SJCRH30 (cell line): ENCODE measurements around a stretch of chr10.

- RAMPAGE, long total RNA, result no peak
Measured at GRCh38 chr10:86676422-86676997, 8.2 kb downstream of the LDB3 start.

GRCh38 chr10:86740804-86741003 lies 15.7 kb upstream of the BMPR1A start:
- RAMPAGE, long total RNA, result no peak

GRCh38 chr10:86744050-86744969 lies 12.1 kb upstream of the BMPR1A start:
- RAMPAGE, long total RNA, result no peak

- RAMPAGE, long total RNA, result no peak
Measured at GRCh38 chr10:86757214-86757705, 841 bp downstream of the BMPR1A start.

- RAMPAGE, long total RNA, result no peak
Measured at GRCh38 chr10:86757706-86758035, 1.3 kb downstream of the BMPR1A start.

DNA sequence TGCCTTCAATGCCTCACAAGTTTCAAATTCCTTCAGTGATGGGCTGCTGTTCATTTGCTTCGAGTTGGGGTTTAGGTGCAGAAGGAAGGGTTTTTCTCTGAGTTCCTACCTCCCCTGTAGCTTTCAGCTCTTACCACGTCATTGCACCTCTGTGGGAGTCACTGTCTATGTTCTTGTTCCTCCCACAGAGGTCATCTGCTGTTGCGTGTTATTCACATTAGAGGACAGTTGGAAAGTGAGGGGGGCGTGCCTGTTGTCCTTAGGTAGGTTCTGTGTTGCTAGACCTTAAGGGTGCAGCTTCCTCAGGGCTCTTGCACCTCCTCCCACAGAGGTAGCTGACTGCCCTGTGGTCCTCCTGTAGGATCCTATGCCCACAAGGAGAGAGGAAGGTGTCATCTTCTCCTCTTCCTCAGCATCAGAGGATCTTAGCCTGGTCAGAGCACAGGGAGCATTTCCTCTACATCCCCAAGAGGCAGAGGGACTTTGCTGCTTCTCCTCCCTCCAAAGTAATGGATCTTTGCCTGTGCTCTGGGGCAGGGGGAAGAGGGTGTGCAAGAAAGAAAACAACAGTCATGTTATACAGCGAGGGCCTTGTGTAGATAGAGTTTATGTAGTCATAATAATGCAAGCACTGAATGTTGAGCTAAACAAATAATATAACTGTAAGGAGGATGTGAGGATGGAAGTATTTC lies 48.8 kb downstream of the MMRN2 start:
- RAMPAGE, long total RNA, result no peak

GRCh38 chr10:86958913-86959961 lies 838 bp downstream of the SNCG start:
- RAMPAGE, long total RNA, result no peak

GRCh38 chr10:87066777-87067457 lies 27.7 kb downstream of the GLUD1 start:
- RAMPAGE, long total RNA, result no peak

- RAMPAGE, long total RNA, result no peak
Measured at GRCh38 chr10:87083733-87084266, 10.8 kb downstream of the GLUD1 start.

- RAMPAGE, long total RNA, result no peak
Measured at GRCh38 chr10:87169477-87170166, 55.6 kb upstream of the NUTM2A start.

DNA sequence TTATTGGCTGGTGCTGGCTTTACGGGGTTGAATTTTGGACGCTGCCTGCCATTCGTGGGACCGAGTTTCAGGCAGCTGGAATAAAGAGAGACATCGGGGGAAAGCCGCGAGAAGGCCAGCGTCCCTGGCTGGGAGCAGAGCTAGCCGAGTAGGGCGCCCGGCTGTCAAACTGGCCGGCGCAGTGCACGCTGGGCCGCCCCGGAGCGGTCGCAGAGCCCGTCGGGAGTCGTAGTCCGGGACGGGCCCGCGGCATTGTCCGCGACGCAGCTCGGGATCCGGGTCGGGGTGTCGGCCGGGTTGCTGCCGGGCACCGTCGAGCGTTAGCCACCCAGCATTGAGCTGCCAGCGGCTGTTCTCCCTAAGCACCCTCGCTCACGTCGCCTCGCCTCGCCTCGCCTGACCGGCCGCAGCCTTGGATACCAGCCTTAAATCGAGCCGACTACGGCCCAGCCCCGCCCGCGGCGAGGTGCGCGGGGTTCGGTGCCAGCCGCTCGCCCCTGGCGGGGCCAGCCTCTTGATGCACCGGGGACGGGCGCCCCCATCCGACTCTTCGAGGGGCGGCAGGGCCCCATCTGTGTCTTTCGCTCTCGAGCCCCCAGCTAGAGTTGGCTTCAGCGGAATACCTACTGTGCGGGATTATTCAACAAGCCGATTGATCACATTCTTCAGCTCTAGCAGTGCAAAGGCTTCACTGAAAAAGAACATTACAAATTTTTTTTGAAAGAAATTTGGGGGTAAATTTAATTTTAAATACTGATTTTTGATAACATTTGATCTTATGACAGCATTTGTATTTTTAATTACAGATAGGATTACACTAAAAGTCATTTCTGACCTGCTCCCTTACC lies 14.6 kb upstream of the NUTM2D start:
- RAMPAGE, long total RNA, result no peak

- RAMPAGE, long total RNA, result no peak
Measured at GRCh38 chr10:87505770-87506441, 1.2 kb downstream of the MINPP1 start.

GRCh38 chr10:87546047-87546541 lies 41.4 kb downstream of the MINPP1 start:
- RAMPAGE, long total RNA, result no peak

DNA sequence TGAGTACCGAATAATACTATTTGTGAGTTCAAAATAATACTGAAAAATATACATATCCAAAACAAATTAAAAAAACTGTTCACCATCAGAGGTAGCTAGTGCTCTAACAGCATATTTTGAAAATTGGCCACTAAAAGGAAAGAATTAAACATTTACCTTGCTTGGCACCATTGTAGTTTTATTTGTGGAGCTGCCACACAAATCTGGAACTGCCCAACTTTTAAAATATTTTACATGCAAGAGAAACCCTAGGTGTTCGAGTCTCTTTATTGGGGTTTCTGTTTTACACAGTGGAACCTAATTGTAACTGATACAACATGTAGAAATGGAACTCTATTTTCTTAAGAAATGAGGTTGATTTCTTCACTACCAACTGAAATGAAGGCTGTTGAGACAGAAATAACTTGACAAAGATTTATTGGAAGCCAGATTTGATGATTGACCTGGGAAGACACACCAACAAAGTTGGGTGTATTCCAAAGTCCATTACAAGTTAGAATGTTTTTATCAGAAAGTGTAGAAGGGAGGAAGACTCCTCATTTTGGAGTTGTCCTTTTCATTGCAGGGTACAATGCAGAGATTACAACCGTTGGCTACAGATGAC lies 74.0 kb upstream of the PAPSS2 start:
- RAMPAGE, long total RNA, result no peak

- RAMPAGE, long total RNA, result no peak
Measured at GRCh38 chr10:87590909-87591448, 68.7 kb upstream of the PAPSS2 start.

DNA sequence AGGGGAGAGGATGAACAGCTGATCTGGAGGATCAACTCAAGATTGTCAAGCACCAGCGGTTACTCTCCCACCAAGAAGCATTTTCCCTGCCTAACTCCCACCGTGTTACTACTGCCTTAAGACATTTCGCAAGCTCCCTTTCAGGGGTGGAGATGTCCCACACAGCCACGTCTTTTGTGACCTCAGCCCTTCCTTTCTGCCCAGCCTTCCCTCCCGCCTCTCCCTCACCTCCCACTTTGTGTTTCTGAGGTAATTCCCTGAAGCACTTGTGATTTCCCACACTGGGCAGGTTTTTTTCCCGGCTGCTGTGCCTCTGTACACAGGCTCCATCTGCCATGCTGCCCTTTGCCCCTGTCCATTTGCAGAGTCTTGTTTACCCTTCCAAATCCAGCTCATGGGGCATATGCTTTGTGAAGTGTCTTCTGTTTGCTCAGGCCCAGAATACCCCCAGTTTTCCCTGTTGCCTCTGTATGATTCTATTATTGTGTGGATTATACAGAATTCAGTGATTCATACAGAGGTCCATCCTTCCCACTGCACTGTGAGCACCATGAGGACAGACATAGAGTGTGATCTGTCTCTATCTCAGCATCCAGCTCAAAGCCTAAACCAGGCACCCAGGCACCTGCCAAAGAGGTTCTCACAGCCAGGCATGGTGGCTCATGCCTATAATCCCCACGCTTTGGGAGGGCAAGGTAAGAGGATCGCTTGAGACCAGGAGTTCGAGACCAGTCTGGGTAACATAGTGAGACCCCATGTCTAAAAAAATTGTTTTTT lies 40.8 kb upstream of the PAPSS2 start:
- RAMPAGE, long total RNA, result no peak

DNA sequence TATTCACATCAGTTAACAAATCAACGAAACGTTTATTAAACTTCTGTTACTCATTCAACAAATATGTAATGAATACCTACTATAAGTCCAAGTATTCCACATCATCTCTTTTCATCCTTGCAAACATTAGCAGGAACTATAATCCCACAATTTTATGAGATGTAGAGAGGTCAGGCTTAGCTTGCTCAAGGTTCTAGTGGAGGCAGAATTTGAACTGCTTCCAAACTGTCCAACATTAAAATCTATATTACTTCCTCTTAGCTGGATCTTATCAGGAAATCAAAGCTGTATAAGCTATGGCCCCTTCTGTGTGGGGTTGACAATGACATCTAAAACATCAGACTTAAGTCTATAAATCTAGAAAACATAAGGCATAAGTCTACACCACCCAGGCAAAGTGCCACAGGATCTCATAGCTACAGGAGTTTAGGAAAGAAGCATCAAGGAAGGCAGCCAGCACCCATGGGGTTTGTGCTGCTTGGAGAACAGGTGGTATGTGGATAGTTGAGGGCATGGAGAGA lies 34.4 kb downstream of the PAPSS2 start:
- RAMPAGE, long total RNA, result no peak

DNA sequence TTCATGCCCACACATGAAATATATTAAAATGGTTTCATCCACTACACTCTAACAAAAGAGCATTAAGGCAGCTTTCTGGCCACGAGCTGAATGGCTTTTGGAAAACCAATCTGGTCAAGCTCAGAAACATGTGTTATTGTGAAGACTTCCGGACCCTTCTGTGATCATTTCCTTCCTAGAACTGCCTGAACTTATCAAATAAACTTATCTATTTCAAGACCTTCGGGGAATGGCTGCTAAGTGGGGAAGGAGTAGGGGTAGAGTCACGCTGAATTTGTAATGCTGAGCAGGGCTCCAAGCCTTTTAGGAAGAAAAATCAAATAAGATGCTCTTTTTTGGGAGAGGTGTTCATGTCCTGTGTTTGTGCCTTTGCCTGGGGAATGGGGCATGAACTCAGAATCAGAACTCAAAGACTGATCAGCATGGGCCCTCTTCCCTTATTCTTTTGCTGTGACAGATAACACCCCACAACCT lies 56.7 kb downstream of the PAPSS2 start:
- RAMPAGE, long total RNA, result no peak

- RAMPAGE, long total RNA, result no peak
Measured at GRCh38 chr10:88057881-88058229, 194.4 kb downstream of the PTEN start.

DNA sequence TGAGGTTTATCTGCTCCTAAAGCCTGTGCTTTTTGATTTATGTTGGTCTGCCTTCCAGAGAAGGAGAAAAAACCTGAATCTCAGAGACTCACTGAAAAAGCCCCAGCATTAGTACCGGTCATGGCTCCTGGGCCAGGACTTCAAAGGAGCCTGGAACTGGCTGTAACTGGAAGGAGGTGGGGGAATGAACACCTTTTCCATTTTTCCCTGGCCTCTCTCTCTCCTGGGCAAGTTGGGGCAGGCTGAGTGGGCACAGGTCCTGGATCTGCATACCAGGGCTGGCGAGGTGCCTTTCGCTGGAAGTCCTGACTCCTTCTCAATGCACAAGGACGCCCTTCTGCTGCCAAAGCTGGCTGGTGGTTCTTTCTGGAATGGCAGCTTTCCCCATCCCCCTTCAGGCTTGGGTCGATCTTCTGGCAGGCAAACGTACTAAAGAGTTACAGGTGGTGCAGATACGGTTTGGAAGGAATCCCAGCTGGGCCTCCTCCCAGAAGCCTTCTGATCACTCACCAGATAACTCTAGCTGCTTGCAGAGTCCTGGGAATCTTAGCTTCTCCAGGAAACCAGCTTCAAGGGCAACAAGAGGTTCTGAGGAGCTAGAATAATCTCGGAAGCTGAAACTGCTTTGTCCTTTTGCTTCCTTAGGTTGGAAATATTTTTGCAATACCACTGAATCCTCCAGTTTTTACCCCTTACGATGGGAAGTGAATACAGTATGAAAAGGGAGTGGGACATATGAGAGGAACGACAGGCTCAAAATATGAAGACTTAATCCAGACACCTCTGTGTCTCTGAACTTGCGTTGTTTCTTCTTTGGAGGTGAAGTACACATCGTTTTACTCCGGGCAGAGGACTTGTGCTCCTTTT lies 268.4 kb downstream of the PTEN start:
- RAMPAGE, long total RNA, result no peak